Neural progenitor cell (in vitro differentiated cells): ENCODE data around the genes AVL9 and FKBP9.

GRCh38 chr7:30921105-30921728, 9.6 kb downstream of the AQP1 start:
- RAMPAGE, long total RNA = no peak

- RAMPAGE, long total RNA = no peak
Measured at GRCh38 chr7:30931595-30932112, 20.0 kb downstream of the AQP1 start.

DNA sequence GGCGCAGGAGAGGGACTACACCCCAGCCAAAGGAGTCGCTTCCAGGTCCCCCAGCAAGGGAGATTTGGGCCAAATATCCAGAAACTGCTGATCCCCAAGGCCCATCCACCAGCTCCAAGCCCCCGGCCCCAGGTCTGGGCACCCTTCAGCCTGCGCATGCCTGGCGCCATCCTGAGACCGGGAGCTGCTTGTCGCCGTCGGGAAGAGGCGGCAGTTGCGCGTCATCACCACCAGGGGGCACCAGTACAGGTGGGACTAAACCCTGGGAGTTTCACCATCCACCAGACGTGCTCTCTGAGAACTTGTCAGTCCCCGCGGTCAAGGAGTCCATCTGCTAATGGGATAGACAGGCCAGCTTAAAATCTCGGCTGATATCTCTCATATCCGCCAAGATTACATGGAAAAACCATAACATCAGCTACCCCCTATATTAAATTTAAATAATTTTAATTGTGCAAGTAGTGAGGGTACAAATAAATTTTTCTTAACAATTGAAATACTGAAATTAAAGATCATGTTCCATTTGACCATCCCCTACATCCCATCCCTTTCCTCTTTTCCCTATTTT, 25.0 kb upstream of the GHRHR start:
- RAMPAGE, long total RNA = no peak

- RAMPAGE, long total RNA = start-site peak on the minus strand at chr7:32495240-32495298, 36 and 66 reads in 2 replicates
Measured at GRCh38 chr7:32495124-32495747, at the start of gene AVL9. Gene AVL9 (plus strand): TSS chr7:32495489.

DNA sequence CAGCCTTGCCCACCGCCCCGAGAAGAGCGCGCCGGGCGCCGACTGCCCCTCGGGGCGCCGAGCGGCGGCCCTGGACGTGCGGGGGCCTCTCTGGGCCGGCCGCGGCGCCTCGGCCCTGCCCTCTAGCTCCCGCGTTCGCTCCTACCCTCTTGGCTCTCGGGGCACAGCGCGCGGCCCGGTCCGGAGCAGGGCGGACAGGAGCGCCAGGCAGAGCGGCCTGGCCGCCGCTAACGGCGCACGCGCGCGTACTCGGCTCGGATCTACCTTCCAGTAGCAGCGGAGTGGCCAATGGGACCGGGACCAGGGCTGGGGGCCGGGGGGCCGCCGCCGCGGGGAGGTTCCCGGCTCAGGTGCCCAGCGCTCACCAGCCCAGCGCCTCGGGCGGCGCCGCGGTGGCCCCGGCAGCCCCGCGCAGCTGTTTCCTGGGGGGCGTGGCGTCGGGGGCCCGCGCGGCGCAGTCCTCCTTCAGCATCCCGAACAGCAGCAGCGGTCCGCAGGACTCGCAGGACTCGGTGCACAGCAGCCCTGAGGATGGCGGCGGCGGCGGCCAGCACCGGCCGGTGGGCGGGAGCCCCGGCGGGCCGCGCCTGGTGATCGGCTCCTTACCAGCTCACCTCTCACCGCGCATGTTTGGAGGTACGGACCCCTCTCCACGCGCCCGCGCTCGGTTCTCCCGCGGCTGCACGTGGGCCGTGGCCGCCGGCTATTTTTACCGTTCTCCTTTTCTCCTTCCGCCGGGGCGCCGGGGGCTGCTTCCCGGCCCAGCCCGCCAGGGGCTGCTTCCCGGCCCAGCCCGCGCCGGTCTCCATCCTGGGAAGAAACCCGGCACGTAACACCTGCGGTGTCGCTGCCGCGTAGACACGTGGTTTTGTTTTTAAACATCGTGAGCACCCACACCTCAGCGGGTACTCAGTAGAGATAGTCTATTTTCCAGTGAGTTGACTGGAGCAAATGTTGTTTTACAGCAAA, 162.9 kb downstream of the KBTBD2 start:
- RAMPAGE, long total RNA = no peak

- RAMPAGE, long total RNA = no peak
Measured at GRCh38 chr7:32957108-32957714, at the start of gene FKBP9. Gene FKBP9 (plus strand): TSS chr7:32957440.

- RAMPAGE, long total RNA = no peak
Measured at GRCh38 chr7:32957715-32958669, 752 bp downstream of the FKBP9 start.

DNA sequence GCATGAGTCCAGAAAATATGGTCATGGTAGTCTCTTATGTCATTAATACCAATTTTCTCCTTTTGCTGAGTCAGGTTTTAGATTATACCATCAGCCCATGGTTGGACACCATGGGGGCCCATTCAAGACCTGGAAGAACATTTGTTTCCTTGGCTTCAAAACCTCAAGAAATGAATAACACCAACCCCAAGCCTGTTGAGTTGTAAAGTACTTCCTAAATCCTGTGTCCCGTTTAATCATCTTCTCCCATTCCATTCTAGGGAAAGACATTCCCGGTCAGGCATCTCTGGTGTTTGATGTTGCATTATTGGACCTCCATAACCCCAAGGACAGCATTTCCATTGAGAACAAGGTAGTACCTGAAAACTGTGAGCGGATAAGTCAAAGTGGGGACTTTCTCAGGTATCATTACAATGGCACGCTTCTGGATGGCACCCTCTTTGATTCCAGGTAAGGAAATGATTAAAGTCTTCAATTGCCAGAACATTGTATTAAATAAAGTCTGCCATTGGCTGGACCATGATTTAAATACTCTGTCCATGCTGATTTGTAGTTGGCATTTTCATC, 22.9 kb downstream of the FKBP9 start:
- RAMPAGE, long total RNA = no peak

GRCh38 chr7:33193496-33193932, 64.2 kb downstream of the BBS9 start:
- RAMPAGE, long total RNA = no peak

- RAMPAGE, long total RNA = no peak
Measured at GRCh38 chr7:33932742-33933174, 27.4 kb downstream of the BMPER start.

- RAMPAGE, long total RNA = no peak
Measured at GRCh38 chr7:33987366-33987662, 82.0 kb downstream of the BMPER start.

GRCh38 chr7:35036149-35036601, 1.1 kb downstream of the DPY19L1 start:
- RAMPAGE, long total RNA = no peak

- RAMPAGE, long total RNA = no peak
Measured at GRCh38 chr7:35185570-35186745, 67.9 kb downstream of the TBX20 start.

GRCh38 chr7:35254632-35255106, 769 bp upstream of the TBX20 start:
- RAMPAGE, long total RNA = no peak

DNA sequence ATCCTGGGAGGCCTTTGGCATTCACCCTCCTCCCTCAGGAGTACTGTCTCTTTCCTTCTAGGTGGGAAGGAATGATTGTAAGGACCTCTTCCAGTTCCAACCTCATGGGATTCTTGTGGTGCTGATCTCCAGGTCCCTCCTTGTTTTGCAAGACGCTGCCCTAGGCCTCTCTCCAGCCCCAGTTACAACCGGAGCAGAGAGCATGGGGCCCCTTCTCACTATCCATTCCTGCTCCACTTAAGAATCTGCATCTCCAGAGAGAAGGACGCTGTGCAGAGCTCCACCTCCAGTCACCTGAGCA, 132.8 kb upstream of the TBX20 start:
- RAMPAGE, long total RNA = no peak

- RAMPAGE, long total RNA = no peak
Measured at GRCh38 chr7:35648358-35648901, 46.5 kb downstream of the HERPUD2 start.

DNA sequence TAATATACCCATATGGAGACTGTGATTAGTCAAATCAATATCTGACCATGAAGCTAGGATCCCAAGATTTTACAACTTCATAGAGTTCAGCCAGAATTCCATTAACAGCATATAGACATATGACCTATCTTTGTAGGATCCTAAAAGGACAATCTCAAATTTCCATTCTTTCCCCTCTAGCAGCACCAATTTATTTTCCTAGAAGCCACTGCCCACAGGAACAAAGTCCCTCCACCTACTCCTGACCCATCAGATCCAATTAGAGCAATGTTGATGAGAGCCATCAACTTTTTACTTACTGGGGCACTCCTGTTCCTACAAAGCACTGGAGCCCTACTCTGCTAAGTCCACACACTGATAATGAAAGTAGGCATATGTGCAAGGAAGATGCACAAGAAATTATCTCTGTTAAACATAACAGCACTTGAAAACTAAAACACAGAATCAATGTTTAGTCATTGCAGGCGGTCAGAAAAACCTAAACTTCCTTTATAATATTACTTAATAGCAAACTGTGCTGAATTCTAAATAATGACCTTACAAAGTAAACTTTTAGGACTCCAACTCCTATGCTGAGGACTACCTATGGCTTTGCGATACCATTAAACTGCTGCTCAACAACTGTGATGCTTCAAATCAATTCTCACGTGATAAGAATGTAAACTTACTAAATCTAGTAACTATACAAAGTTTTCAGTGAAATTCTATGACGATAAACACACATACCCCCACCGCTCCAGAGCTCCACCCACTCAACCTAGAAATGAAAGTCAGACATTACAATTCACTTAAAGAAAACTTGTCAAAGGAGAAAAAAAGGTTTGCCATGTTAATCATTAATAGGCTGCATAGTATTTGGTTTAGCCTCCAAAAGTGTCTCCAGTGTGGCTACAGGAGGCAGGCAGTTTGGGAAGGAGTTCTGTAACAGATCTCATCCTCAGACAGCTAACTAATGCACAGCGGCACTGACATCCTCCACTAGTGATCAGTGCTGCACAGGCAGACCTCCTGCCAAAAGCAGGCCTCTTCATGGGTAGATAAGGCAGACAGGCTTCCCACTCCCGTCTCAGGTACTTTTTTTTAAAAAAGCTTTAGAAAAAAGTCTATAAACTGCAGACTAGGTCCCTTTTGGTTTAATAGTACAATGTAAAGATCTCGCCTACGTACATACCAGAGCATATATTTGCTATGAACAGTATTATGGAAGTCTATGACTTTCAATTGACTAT, 3.3 kb downstream of the HERPUD2 start:
- RAMPAGE, long total RNA = no peak

DNA sequence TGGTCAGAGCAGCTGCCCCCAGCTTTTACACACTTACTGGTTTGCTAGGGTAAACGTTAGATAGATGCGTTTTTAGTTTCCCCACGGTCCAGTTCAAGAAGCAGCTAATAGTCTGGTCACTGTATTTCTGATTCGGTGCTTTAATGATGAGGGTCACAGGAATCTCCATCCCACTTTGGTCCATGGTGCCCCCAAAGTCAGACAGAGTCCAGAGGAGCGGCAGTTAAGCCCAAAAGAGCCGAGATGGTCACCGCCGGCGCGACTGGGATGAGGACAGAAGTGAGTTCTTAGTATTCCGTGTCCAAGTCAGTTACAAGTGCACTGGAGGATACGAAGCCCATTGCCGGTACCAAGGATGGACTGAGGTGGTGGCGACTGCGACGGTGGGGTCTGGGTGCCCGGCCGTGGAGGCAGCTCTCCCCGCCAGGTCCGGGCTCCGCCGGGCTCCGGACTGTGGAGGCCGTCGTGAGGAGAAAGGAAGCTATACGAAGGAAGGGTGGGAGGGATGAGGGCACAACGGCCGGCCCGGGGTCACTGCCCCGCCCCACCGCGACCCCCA, 709 bp downstream of the HERPUD2 start:
- RAMPAGE, long total RNA = no peak

- RAMPAGE, long total RNA = no peak
Measured at GRCh38 chr7:35716199-35716897, 21.4 kb upstream of the HERPUD2 start.

DNA sequence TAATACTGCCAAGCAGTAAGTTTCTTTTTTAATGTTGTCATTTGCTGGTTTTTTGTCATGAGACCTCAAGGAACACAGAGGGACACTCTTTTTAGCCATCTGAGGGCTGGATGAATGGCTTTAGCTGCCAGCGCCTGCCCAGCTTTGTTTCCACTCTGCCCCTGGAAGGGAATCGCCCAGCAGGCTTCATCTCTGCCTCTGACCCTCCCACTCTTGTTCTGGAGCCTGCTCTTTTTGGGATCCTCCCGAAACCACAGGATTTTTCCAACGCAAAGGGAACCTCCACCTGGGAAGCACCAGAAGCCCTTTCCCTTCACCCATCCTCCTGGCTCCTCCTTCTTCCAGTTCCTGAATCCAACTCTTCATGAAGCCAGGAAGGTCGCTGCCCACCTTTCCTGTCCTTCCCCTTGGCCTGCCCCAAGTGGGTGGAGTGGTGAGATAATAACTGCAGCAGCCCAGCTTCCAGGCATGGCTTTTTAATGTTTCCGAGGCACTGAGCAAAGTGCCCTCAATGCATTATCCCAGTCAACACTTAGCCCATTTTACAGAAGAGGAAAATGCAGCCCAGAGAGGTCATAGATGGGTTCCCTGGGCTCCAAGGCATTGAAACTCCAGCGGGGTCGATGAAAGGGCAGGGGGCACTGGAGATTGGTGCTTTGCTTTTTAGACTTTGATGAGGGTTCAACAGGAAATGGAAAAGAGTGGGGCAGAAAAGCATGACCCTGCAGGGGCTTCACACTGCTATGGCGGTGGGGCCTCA, 70.8 kb upstream of the EEPD1 start:
- RAMPAGE, long total RNA = no peak